Retinal pigment epithelial cell (primary cell): ENCODE measurements around a stretch of chr6.

GRCh38 chr6:37007399-37008057, 2.1 kb downstream of the FGD2 start:
- RRBS, result no CpG with 5 or more reads among the region's 10 CpGs

GRCh38 chr6:37008609-37009118, 3.2 kb downstream of the FGD2 start:
- RRBS, result no CpG with 5 or more reads among the region's 10 CpGs

GRCh38 chr6:37051058-37051815, 45.8 kb downstream of the FGD2 start:
- RRBS, result no CpG with 5 or more reads among the region's 21 CpGs

DNA sequence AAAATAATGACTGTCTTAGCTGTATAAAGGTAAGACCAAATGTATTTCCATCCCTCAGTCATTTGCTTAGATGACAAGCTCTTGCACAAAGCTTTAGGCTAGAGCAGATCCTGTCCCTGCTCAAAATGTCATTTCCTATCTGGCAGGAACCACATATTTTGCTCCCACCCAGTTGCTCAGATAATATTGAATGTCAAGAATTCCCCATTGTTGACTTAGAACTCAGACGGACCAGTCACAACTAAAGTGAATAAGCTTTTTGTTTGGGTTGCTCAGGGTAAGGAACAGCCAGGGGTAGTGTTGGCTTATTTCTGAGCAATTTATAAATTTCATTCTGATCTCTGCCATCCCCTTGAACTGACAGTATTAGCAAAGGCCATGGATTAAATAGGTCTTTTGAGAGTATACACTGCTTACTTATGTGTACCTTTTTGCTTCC, 16.1 kb downstream of the RNF8 start:
- RRBS, result no CpG with 5 or more reads among the region's 1 CpG

- RRBS, result no CpG with 5 or more reads among the region's 10 CpGs
Measured at GRCh38 chr6:37496825-37497678, 2.6 kb downstream of the CCDC167 start.

- RRBS, result no CpG with 5 or more reads among the region's 4 CpGs
Measured at GRCh38 chr6:37553388-37553999, 53.8 kb upstream of the CCDC167 start.

DNA sequence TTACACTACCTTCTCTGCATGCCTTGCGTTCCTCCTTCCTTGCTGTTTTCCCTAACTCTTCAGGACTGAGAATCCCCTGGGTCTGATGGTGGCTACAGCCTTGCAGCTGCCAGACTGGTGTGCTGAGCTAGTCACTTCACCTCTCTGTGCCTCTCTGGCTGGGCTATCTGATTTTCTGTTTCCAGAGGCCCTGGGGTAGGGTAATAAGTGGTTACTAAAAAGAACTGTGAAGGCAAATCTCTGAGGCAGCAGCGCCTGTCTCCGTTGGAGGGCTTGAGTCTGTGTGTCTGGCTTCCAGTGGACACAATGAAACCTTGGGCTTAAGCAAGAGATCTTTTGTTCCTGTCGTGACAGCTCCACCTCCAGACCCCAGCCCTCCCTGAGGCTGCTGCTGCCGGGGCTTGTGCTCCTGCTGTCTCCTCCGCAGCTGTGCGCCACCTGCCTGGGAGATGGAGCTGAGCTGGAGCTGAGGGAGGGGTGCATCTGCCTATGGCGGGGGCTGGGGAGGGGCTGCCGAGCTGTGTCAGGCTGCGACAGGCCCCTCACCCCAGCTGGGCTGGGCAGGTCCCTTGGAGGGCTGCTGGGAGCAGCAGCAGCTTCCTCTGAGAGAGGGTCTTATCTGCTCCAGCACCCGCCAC, 65.8 kb upstream of the CCDC167 start:
- RRBS, result no CpG with 5 or more reads among the region's 11 CpGs

GRCh38 chr6:37777380-37777737, 42.2 kb upstream of the ZFAND3 start:
- RRBS, result no CpG with 5 or more reads among the region's 9 CpGs

GRCh38 chr6:37822916-37823708, 3.6 kb downstream of the ZFAND3 start:
- RRBS, result no CpG with 5 or more reads among the region's 12 CpGs

GRCh38 chr6:37827383-37828552, 8.2 kb downstream of the ZFAND3 start:
- RRBS, result no CpG with 5 or more reads among the region's 7 CpGs

GRCh38 chr6:37829846-37830637, 10.5 kb downstream of the ZFAND3 start:
- RRBS, result no CpG with 5 or more reads among the region's 3 CpGs

GRCh38 chr6:37861803-37862613, 42.5 kb downstream of the ZFAND3 start:
- RRBS, result no CpG with 5 or more reads among the region's 3 CpGs

- RRBS, result no CpG with 5 or more reads among the region's 10 CpGs
Measured at GRCh38 chr6:37876906-37878256, 57.9 kb downstream of the ZFAND3 start.

DNA sequence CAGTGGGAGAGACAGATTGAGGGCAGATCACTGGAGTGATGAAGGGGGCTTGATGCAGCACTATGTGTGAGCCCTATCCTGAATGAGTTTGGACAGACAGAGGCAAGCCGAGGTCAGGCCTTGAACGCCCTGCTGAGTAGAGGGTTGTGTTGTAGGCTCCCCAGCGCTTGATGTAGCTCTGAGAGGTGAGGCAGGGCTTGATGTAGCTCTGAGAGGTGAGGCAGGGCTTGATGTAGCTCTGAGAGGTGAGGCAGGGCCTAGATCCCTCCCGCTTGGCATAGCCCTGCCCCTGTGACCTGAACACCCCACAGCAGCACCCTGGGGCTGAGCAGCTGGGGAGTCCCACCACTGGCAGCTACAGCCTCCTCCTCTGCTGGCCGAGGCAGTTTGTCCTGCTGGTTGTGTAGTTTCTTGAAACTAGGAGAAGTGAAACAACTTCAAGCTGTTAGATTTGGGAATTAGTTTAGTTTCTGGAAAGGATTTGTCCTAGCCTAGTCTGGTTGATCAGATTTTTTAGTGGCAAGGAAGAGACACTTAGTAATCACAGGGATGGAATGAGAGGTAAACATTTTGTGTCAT, 58.8 kb downstream of the ZFAND3 start:
- RRBS, result no CpG with 5 or more reads among the region's 5 CpGs

DNA sequence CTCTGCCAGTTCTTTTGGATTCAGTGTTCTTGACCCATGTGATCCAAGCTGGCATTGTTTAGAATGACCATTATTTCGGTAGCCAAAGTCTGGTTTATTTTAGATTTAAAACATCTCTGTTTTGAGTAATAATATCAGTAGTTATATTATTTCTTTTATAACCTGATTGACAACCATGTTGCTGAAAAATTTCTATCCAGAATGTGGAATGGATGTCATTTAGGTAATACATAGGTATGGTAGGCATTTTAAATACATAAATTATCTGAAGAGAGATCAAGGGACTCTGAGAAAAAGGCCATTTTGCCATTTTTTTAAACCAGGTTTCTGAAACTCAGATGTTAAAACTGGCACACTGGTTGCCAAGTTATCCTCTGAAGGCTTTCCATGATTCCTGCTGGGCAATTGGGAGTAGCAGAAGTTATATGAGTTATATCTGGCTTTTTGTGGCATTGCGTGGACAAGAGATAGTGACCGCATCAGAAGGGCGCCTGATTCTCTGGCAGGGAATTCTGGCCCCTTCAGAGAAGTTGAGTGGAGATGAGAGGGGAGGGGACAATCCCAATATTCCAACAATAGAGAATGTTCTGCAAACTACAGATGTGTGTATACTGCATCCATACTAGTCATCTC, 107.5 kb downstream of the ZFAND3 start:
- RRBS, result no CpG with 5 or more reads among the region's 4 CpGs

DNA sequence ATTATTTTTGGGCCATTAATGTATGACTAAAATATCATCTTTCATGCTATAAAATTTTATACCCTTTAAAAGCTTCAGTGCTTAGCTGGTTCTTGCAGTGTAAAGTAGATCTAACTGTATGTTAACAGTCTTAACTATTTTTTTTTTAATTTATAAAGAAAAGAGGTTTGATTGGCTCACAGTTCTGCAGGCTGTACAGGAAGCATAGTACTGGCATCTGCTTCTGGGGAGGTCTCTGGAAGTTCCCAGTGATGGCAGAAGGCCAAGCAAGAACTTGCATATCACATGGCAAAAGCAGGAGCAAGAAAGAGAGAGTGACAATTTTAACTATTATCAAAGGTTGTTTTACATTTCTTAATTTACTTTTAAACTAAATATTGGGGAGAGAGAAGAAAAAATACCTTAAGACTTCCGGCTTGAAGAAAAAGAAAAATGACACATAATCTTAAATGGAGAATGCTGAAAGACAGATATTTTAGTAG, 120.9 kb downstream of the ZFAND3 start:
- RRBS, result no CpG with 5 or more reads among the region's 1 CpG

GRCh38 chr6:38092756-38093419, 273.4 kb downstream of the ZFAND3 start:
- RRBS, result no CpG with 5 or more reads among the region's 2 CpGs

- RRBS, result no CpG with 5 or more reads among the region's 8 CpGs
Measured at GRCh38 chr6:38138205-38139166, 319.0 kb downstream of the ZFAND3 start.

DNA sequence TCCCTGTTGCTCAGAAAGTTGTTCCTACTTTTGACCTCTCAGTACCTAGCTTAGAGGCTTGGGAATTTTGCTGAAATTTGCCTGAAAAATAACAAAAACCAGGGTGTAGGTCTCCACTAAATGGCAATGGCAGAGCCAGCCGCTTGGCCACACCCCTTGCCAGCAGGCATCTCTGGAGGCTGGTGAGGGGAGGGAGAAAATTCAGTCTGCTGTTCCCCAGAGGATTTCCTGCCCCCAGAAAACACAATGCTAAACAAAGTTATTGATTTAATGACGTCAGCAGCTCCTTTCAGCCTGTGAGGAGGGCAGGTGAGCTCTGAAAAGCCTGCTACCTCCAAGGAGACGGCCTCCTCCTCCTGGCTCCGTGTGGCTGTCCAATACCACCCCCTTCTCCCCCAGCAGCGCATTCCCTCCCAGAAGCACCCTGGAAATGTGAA, 393.0 kb downstream of the ZFAND3 start:
- RRBS, result no CpG with 5 or more reads among the region's 5 CpGs

GRCh38 chr6:38264281-38265003, 375.3 kb downstream of the BTBD9 start:
- RRBS, result no CpG with 5 or more reads among the region's 10 CpGs